ENCODE results near the genes ARCN1 and PHLDB1.

GRCh38 chr11:118526074-118526965 is 954 bp upstream of the TTC36 start:
- PRO-cap: no peak

GRCh38 chr11:118530008-118530813 is 781 bp upstream of the TMEM25 start:
- PRO-cap: bidirectional peak, plus-strand start at chr11:118530417, minus-strand start at chr11:118530364; bidirectional peak, plus-strand start at chr11:118530552, minus-strand start at chr11:118530482

DNA sequence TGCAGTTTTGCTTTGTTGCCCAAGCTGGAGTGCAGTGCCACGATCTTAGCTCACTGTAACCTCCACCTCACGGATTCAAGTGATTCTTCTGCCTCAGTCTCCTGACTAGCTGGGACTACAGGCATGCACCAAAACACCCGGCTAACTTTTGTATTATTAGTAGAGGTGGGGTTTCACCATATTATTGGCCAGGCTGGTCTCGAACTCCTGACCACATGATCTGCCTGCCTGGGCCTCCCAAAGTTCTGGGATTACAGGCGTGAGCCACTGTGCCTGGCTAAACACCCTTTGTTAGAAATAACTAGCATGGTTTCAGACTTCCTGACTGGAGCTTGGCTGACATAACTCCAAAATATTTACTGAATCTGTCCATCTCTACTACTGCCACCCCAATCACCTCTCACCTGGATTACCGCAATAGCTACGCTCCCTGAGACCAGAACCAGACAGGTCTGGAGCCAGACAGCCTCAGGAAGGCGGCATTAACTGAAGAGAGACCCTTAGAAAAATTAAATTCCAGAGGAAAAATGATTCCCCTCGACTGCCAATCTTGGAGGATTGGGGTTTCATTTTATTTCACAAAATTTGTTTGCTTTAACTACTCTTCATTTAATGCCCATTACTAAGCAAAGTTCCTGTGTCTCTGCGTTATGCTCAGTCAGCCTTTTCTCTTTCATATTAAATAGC is 13.0 kb downstream of the TMEM25 start:
- PRO-cap: no peak

- PRO-cap: bidirectional peak, plus-strand start at chr11:118572409, minus-strand start at chr11:118572292
These were observed at the start of gene ARCN1 for GRCh38 chr11:118572238-118572568. Gene ARCN1, plus strand, starts transcription at chr11:118572409.

- PRO-cap: no peak
These were observed 8.7 kb downstream of the ARCN1 start for GRCh38 chr11:118580859-118581446.

DNA sequence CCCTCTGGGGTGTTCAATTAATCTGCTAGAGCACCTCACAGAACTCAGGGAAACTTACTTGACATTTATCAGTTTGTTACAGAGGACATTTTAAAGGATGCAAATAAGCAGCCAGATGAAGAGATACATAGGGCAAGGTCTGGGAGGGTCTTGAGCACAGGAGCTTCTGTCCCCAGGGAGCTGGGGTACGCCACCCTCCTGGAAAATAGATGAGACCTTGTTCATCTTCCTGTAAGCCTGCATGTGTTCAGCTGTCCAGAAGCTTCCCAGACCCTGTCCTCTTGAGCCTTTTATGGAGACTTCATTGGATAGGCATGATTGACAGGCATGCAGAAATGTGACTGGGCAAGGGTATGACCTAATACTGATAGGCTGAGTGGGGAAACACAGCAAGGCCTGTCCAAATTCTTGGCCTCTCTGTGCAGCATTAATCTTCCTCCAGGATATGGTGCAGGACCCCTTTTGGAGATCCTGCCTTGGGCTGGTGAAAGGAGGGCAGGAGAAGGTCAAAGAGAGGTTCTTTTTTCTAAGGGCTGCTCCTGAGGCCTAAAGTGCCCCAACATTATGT is 15.7 kb downstream of the ARCN1 start:
- PRO-cap: no peak

DNA sequence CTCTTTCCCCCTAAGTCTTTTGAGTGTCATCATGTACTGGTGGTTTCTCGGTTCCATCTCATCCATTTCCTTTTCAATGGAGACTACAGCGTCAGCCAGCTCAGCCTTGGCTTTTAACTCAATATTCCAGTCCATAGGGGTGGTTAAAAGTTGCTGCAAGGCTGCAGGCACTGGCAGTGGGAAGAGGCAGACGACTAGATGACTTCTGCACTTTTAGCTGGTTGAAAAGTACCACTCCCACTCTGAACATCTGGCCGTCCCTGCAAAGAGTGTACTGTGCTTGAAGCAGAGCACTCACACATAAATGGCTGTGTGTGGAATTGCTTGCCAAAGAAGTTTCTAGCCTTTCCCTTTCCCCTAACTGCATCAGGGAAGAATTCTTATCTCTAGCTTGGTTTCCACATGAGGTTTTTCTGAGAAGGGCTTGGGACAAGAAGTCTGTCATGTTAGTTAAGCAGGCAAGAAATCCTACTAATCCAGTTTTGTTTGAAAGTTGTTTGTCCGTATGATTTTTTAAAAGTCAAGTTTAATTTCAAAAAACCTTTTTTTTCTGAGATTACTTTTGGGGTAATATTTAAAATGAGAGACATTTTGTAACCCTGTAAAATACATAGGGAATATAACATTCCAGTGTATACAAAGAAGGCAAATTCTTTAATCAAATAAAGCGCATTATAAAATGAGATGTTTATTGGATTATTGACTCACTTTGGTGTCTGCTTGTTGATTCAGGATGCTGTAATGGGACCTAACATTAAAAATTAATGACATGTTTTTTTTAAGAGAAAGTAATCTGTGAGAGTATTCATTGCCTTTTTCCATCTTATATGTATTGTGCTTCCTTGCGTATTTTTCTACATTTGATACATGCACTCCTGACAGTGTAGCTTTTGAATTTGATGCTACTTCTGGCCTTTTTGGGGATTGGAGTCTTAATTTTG is 4.9 kb upstream of the PHLDB1 start:
- PRO-cap: no peak

GRCh38 chr11:118605362-118605917 is 2.0 kb upstream of the PHLDB1 start:
- PRO-cap: no peak

DNA sequence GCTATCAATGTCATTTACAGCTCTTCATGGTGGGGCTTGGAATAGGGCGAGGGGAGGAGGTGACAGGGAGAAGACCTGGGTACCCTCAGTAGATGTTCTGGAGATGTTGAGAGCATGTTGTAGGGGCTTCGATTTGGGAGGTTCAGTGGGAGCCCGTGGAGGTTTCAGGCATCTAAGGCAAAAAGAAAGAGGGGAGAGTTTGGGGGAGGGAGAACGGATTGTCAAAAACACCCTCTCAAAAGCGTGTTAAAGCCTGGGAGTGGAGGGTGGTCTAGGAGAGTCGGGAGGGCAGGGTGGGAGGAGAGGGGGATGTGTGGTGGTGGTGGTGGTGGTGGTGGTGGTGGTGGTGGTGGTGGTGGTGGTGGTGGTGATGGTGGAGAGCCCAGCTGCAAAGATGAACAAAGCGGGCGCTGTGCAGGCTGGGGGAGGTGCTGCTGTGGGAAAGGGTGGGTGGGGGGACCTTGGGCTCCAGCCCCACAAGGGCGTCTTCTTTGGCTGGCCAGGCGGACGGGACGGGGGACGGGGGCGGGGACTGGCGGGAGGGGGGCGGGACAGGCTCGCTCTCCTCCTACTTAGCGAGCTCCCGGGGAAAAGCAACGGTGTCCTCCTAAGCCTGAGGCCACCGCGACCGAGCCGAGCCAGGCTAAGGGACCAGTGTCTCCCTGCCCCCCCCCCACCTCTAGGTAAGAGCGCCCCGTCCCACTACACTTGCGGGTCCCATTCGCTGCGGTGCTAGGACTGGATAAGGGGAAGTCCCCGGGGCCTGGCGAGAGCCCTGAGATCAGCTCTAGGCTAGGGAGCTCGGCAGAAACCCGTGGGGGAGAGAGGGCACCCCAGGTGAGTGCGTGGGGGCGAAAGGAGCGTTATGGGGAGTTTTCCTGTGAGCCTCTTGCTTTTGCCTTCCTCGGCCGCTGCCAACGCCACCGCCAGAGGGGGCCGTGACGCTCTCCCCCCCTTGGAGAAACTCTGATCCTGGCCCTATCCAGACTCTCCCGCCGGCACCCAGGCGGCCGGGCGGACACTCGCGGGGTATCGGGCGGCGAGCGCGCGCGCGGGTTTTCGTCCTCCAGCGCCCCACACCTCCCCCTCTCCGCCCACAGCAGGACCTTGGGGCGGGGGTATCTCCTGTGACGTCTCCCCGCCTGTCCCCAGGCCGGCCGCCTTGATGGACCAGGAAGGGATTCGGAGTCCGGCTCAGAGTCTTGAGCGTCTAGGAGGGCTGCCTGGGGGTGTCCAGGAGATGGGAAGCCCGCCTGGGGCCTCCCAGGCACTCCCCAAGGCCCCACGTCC is at the start of gene PHLDB1:
TSS of gene PHLDB1 (plus strand) at position 599 of the 1,290 bp plus-strand sequence.
- PRO-cap: no peak

DNA sequence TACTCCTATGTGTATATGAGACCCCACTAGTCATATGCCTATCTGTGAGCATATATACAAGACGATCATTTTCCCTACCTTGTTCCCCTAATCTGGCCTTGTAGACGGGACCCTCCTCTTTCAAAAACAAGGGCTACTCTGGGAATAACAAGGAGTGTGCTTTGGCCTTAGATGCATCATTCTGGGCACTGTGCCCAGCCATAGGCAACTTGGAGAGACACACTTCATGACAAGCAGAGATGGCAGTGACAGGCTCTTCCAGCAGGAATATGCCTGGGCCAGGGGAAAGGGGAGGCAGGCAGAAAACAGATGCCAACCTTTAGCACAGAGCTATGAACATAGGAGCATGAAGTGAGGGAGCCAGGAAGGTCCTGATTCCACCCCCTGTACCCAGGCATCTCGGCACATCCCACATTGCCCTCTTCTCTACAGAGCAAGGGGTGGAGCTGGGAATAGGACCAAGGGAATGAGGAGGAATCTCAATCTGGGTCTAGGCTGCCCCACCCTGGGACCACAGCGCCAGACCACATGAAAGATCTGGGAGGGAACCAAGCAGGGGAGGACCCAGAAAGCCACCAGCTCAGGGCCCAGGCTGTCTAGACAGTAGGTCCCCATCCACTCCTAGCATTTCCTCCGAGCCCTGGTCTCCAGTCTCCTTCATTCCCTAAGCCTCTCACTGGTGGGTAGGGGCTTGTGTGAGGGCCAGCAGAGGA is 11.4 kb downstream of the PHLDB1 start:
- PRO-cap: no peak

DNA sequence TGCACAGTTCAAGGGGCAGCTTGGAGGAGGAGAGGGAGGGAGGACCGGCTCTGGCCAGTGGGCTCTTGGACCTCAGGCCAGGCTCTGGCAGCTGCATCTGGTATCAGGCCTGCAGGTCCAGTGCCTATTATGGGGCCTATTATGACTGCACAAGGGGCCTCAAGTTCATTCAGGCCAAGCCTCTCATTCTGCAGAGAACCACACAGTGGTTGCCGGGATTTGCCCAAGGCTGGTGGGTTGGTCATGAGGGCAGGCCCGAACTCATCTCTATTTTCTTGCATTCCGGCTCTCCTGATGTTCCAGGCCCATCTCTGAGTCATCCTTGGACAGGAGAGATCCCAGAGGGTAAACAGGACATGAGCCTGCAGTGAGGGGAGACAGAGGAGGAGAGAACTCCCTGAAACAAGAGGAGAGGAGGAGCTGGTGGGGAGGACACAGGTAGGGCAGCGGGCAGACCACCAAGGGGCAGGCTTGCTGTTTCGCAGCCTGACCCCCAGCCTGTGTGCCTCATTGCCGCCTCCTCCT is 12.5 kb upstream of the TREH start:
- PRO-cap: no peak

DNA sequence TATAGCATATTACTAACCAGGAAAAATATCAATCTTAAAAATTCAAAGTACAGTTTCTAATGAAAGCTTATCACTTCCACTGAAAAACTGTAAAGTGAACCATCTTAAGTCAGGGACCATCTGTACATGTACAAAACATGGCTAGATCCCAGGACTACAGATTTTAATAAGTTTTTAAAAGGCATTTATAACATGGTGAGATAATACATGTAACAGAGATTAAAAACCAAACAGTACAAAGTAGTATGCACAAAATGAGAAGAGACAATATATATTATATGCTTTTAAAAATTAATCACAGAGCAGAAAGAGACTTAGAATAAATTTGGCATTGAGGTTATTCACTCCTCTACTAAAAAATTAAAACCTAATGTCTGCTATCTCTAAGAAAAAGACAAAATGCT is 28.3 kb downstream of the DDX6 start:
- PRO-cap: no peak

- PRO-cap: bidirectional peak, plus-strand start at chr11:118791847, minus-strand start at chr11:118791715
These were observed 662 bp upstream of the DDX6 start for GRCh38 chr11:118791567-118792085.

DNA sequence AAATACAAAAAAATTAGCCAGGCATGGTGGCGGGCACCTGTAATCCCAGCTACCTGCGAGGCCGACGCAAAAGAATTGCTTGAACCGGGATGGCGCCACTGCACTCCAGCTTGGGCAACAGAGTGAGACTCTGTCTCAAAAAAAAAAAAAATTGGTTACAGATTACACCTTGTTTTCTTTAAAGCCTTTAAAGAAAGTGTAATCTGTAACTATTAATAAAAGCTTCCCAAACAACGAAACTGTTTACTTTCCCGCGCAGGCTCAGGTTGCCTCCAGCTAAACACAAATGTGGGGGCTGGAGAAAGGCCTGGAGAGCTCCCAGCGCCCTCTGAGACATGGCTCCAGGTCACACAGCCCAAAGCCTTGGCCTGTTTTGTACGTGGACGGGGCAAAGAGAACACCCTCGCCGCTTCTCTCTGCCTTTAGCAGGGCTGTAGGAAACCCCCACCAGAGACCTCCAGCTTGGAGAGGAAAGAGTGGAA is 14.0 kb upstream of the CXCR5 start:
- PRO-cap: no peak

GRCh38 chr11:118872249-118873063 is 11.2 kb upstream of the CXCR5 start:
- PRO-cap: no peak

DNA sequence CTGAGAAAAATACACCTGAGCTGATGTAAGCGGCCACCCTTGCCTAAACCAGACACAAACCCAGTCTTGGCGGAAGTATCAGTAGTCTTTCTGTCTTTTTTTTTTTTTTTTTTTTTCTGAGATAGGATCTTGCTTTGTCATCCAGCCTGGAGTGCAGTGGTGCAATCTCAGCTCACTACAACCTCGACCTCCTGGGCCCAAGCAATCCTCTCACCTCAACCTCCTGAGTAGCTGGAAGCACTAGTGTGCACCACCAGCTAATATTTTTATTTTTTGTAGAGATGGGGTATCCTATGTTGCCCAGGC is 5.5 kb upstream of the CXCR5 start:
- PRO-cap: no peak

GRCh38 chr11:118894205-118894510 is 10.5 kb downstream of the CXCR5 start:
- PRO-cap: no peak

GRCh38 chr11:118917336-118918091 is 8.2 kb downstream of the BCL9L start:
- PRO-cap: no peak

DNA sequence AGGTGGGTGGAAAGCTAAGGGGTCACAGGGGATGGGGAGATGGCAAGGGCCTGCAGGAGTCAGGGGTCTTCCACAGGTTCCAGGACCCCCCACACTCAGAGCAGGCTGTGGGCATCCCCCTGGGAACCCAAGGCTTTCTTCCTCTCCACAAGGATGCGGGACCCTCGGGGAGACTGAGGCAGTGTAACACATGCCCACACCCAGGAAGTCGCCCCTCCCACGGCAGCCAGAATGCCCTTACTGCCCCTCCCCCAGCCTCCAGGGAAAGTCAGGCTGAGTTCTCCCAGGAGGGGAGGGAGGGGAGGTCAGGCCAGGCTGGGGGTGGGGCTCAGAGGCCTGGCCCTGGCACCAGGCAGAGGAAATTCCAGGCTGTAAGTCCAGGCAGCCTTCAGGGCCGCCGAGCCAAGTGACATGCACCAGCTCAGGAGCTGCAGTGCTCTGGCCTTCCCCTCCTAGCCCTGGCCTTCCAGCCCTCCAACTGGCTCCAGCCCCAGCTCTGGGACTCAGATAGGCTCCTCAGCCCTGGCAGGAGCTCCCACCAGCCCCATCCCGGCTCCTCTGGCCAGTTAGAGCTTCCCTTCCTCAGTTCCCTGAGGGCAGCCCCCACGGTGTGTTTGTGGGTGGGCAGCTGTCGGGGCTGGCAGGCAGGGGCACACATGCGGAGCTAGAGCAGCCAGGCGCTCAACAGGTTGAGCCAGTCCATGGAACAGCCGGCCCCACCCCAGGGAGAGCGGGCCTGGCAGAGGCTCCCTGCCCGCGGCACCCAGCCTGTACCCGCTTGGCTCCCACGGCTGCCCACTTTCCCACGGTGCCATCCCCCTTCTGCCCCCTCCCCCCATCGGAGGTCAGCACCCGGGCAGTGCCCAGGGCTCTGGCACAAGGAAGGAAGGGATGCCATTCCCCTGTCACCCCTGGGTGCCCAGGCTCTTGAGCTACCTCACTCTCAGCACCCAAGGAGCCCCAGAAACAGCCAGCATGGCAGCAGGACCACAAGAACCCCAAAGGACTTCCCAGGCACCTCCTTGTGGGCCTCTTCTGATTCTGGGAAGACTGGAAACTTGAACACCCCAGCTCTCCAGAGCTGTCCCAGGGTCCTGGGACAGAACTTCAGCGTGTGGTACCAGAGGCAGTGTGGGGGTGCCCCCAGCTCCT is 3.5 kb downstream of the BCL9L start:
- PRO-cap: no peak

- PRO-cap: no peak
These were observed 3.4 kb downstream of the RPS25 start for GRCh38 chr11:119014718-119015104.